Panc1 (cell line): ENCODE results near the genes ZNF468, TMC4 and LILRA4.

GRCh38 chr19:52723535-52724547 lies 11.0 kb downstream of the ZNF611 start:
- RRBS, 2 experiments = no CpG with 5 or more reads among the region's 14 CpGs

DNA sequence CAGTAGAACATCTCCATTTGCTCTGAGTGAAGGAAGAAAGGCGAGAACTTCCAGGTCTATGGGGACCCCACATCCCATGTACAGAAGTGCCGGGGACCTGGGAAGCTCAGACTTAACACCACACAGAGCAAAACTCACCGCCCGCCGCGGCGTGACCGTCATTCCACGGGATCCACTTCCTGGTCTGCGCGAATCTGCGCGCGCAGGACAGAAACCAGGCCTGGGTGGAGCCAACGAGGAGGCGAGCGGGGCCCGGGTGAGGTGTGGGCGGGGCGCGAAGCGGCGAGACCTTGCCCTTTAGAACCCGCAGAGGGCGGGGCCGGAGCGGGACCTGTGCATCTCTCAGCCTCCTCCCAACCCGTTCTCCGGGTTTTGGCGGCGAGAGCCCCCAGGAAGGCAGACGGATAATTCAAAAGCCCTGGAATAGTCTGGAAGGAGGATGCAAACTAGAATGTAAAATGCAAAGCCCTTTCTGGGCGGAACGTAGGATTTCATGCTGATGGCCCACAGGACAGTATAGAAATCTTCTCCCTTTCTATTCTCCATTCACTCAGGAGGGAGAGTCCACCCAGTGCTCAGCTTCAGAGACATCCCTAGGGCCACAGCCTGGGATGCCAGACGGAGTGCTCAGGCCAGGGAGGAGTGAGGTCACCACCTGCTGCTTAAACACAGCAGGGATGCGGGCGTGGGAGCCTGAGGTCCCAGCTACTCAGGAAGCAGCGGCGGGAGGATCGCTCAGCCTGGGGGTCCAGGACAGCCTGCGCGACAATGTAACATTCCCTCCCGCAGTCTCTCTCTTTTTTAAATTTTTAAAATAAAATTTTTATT lies at the start of gene ZNF468:
Gene ZNF468, minus strand, starts transcription at position 186 of the 828 bp plus-strand sequence.
- RRBS, 2 experiments = 0% methylated on average over 2 of the region's 43 CpGs

DNA sequence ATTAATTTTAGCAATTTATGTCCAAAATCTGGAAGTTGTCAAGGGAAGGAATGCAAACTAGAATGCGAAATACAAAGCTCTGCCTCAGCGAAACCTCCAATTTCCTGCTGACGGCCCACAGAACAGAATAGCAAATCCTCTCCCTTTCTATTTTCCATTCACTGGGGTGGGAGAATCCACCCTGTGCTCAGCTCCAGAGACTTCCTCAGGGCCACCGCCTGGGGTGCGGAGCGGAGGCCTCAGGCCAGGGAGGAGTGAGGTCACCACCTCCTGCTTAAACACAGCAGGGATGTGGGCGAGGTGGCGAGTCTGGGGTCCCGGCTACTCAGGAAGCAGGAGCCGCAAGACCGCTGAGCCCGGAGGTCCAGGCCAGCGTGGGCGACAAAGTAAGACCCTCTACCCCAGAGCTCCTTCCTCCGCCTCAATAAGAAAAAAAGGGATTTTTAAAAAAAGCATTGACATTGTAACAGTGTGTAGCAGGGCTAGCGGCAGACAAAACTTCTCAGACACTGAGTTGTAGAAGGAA lies 681 bp upstream of the ZNF320 start:
- RRBS, 2 experiments = 90% methylated on average over 2 of the region's 16 CpGs; no CpG with 5 or more reads in 1 of the 2 experiments

- RRBS, 2 experiments = no CpG with 5 or more reads among the region's 10 CpGs
Measured at GRCh38 chr19:52936975-52937745, 13.9 kb upstream of the ZNF888 start.

GRCh38 chr19:53441606-53442632 lies 10.1 kb downstream of the ZNF761 start:
- RRBS, 2 experiments = no CpG with 5 or more reads among the region's 13 CpGs

DNA sequence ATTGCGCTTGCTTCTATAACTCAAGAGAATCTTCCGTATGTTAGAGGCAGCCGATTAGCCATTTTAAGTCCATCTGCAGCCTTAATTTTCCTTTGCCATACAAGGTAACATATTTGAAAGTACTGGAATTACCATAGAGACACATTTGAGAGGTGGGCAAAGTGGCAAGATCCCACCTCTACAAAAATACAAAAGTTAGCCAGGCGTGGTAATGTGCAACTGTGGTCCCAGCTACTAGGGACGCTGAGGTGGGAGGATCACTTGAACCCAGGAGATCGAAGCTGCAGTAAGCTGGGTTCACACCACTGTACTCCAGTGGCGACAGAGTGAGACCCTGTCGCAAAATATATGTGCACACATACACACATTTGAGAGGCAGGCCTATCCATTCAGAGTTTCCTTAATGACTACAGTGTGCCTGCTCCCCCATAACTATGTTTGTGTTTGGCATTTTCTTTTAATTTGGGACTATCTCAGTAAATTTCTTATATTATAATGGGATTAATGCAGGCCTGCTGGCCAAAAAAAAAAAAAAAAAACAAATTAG lies 22.9 kb downstream of the ZNF331 start:
- RRBS, 2 experiments = no CpG with 5 or more reads among the region's 8 CpGs

DNA sequence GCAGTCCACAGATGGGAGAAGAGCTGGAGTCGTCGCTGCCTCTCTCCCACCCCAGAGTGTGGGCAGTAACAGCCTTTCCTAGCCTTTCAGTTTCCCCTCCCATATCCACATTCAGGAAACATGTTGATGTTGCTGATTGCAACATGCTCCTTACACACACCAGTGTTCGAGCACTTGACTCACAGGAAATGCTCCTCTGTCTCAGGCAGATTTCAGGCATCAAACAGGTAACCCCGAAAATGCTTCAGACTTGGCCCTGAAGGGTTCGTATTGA lies 152 bp upstream of the TARM1 start:
- RRBS, 2 experiments = no CpG with 5 or more reads among the region's 5 CpGs

DNA sequence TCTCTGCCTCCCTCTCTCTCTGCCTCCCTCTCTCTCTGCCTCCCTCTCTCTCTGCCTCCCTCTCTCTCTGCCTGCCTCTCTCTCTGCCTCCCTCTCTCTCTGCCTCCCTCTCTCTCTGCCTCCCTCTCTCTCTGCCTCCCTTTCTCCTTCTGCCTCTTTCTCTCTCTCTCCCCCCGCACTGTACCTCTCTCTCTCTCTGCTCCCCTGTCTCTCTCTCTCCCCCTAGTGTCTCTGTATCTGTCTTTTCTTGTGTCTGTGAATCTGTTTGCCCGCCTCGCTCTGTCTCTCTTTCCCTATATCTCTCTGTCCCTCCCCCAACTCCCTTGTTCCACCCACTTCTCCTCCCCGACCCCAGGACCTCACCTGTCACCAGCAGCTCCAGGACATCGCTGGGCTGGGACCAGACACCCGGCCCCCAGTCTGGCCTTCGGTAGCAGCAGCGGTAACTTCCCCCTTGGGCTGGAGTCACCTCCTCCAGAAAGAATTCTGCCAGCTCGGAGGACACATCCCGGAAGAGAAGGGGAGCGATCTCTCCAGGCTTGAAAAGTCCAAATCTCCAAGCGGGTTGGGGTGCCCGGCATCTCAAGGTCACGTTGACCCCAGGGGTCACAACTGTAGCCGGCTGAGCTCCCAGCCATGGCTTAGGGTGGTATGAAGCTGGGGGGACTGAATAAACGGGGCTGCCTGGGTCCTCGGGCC lies 4.0 kb downstream of the OSCAR start:
- RRBS, 2 experiments = 2 to 8% methylated on average over 8 of the region's 17 CpGs

DNA sequence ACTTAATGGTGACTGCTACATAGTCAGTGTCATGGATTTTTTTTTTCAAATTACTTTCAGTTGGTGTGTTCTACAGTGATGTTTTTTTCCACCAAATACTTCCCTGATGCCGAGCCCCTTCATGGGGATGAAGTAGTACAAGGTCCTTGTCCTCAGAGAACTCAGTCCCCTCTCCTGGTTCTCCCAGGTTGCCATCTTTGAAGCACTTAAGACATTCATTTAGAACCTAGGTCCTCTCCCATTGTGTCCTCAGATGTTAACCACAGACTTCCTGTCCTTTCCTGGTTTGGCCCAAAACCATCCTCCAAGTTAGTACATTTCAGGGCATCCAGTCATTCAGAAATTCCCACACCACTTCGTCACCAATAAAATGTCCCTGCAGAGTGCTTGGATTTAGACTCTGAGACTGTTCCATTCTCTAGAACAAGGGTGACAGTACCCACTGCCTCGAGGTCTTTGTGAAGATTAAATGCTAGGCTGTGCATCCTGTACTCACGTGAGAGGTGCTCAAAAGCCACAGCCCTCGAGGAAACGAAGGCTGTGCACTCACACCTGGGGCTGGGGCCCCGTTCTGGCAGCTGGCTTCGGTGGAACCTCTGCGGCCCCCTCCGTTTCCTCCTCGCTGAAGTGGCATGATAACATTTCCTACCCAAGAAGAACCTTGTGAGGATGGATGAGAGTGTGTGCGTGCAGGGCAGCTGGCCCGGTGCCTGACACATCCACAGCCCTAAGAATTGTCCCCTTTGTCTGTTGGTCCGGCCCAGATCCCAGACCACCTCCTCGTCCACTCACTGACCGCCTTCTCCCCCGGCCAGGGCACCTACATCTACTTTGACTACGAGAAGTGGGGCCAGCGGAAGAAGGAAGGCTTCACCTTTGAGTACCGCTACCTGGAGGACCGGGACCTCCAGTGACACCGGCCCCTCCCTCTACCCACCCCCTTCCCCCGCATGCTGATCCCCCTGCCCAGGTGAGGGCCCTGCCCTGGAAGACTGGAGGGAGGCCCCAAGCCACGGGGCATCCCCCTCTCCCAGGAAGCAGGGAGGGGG lies 4.7 kb downstream of the LENG1 start:
- RRBS, 2 experiments = 78 to 96% methylated on average over 8 of the region's 24 CpGs

DNA sequence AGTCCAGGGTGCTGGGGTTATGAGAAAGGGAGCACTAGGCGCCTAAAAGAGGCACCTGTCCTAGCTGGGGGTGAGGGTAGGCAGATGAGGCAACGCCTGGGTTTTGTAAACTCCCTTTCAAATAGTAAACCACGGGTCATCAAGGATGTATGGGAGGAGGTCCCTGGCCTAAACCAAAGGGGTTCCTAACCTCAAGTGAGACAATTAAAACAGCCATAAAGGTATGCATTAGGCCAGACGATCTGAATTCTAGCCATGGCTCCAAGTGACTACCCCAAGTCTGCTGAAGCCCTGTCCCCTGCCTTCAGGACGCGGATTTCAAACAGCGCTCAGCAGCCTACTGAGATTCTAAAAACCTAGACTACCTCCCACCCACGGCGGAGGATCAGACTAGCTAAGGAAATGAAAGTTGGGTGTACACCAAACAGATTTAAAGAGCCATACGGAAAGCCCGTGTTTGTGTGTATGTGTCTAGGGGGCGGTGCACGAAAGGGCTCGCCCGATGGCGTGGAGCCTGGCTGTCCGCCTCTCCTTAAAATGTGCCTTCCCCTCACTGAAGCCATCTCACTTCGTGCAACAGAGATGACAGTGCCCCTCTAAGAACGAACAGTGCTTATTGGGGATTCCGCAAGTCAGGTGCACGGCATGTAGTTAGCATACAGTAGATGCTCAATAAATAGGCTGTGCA lies 831 bp downstream of the LENG1 start:
- RRBS, 2 experiments = no CpG with 5 or more reads among the region's 21 CpGs

GRCh38 chr19:54160441-54160853 lies 926 bp upstream of the LENG1 start:
- RRBS, 2 experiments = no CpG with 5 or more reads among the region's 20 CpGs

- RRBS, 2 experiments = 16 to 23% methylated on average over 4 of the region's 26 CpGs
Measured at GRCh38 chr19:54172222-54173479, at the start of gene TMC4. Gene TMC4 (minus strand): TSS chr19:54173160.

DNA sequence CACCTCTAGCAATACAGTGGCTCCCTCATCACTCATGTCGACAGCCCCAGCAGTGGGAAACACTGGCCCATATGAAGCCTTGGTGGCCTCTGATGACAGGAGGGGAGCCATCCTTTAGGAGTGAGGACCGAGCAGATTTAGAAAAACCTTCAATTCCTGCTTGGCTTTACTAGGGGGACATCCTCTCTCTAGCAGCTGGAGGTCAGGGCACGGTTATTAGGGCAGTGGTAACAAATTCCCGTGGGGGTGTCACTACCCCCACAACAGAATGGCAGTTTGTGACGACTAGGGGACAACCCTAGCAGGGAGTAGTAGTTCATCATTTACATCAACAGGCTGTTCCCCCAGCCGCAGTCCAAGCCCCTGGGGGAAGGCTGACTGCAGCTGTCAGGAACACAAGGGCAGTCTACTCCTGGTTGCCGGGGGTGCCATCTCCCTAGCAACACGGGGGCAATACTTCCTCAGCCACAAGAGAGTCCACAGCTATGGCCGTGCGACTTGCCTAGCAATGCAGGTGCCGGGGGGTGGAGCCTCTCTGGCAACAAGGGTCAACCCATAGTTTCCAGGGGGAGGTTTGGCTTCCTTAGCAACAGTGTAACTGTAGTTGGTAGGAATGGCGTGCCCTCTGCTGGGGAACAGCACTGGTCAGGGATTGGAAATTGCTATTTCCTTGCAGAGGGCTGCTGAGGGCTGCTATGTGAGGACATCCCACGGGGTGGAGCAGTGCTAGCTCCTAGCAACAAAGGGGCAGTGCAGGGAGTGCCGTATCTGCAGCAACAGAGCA lies 6.7 kb upstream of the TMC4 start:
- RRBS, 2 experiments = 70 to 79% methylated on average over 5 of the region's 14 CpGs

DNA sequence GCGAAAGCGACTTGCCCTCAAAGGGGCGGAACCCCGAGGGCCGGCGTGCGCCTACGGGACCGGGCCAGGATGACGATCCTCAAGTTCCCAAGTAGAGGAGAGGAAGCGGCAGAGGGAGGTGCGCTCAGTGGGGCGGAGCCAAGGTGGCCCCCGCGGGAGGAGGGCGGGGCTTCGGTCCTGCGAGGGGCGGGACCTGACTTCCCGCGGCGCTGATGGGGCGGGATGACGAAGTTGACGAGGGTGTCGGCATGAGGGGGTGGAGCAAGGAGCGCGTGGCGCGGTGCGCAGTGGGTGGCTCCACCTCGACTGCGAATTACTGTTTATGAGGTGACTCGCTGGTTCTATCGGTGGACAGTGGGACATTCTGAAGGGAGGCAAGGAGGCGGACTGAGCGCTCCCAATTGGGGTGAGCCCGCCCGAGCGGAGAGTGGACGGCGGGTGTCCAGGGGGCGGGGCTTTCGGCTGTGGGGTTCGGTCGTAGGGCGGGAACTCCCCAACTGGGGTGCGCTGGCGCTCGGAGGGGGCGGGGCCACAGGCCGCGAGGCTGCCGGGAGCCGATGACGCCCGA lies 749 bp upstream of the MBOAT7 start:
- RRBS, 2 experiments = 0 to 8% methylated on average over 3 to 4 of the region's 57 CpGs

- RRBS, 2 experiments = no CpG with 5 or more reads among the region's 12 CpGs
Measured at GRCh38 chr19:54204405-54205422, 4.1 kb downstream of the RPS9 start.

DNA sequence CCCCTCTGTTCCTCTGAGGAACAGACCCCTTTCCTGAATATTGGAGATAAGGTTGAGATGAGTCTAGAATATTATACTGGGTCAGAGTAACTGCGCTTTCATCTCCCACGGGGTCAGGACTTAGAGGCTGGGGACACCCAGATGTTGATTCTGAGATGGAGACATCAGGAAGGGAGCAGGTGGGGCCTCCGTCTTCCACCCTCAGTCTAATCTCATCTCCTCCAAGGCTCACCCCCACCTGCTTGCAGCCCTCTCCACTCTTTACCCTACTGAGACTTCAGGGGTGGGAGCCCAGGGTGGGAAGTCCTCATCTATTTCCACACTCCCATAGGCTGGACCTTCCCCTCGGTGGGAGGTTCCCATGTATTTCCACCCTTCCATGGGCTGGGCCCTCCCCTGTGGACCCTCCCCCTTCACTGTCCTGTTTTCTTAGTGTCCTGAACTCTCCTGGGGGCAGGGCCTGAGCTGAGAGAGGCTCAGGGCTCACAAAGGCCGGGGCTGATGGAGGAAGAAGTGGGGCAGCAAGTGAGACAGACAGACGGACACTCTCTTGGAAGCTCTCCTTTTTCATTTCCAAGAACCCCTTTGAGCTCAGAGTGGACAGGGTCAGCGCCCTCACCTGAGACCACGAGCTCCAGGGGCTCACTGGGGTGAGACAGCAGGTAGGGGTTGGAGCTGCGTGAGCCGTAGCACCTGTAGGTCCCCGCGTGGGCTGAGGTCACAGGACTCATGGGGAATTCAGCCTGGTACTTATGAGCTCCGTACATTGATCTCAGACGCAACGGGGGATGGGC lies 2.5 kb downstream of the LILRA4 start:
- RRBS, 2 experiments = no CpG with 5 or more reads among the region's 15 CpGs

- RRBS, 2 experiments = no CpG with 5 or more reads among the region's 13 CpGs
Measured at GRCh38 chr19:54338855-54339440, at the start of gene LILRA4. Gene LILRA4 (minus strand): TSS chr19:54339162.

DNA sequence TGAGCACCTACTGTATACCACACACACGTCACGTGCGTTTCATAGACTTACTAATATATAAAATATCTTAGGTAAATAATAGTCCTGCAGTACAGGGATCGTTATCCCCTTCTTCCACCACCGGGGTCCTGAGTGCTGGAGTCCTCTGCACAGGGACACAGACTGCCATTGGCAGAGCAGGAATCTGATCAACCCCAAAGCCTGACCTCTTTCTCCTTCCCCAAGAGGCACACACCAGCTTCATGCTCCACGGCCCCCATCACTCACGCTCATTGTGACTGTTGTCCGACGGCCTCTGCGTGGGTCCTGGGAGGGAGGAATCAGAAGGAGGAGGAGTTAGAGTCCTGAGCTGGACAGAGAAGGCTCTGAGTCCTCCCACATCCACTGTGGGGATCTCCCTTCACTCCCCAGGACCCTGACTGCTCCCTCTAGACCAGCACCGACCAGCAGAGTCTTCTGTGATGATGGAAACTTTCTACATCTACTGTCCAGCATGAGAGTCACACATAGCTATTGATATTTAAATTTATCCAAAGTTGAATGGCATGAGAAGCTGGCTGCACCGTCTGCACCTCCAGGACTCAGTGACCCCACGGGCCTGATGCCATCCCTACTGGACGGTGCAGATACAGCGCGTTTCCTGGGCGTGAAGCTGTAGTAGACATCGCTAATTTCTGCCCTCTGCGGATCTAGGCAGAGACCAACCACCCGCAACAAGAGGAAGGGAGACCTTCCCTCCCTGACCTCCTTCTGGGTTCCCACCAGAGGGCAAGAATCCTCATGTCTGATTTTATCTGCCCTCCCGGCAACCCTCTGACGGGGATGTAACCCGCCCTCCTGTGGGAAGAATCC lies 7.8 kb downstream of the LAIR1 start:
- RRBS, 2 experiments = no CpG with 5 or more reads among the region's 23 CpGs

- RRBS, 2 experiments = no CpG with 5 or more reads among the region's 22 CpGs
Measured at GRCh38 chr19:54435323-54436020, 13.5 kb upstream of the LENG8 start.

- RRBS, 2 experiments = 41 to 76% methylated on average over 3 of the region's 35 CpGs
Measured at GRCh38 chr19:54460802-54461386, 2.7 kb downstream of the LENG9 start.